Mesenchymal stem cell of adipose (primary cell): ENCODE results near the gene TULP3.

DNA sequence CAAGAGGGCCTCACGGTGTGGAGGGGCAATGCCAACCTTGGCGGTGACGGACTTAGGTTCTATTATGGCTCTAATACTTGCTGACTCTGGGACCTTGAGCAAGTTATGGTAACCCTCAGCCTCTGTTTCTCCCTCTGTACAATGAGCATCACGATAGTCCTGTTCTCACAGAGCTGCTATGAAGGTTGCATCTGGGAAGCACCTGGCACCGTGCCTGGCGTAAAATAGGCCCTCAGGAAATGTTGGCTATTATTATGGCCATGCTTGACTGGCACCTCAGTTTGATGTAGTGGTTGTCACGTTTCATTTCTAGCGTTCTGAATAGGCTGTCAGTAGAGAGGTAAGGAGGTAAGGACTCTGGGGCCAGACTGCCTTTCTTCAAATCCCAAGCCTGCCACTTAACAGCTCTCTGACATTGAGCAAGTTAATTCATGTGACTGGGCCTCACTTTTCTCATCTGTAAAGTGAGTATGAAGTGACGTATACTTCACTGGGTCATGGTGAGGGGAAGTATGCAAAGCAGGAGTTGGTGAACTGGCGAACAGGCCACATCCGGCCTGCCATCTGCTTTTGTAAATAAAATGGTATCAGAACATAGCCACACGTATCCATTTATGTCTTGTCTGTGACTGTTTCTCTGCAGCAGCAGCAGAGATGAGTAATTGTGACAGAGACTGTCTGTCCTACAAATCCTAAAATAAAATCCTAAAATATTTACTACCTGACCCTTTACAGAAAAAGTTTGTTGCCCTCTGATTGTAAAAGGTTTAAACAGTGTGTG, 196.1 kb downstream of the CACNA1C start:
- CAGE, long polyA plus RNA, result no peak

GRCh38 chr12:2323459-2324226, 270.9 kb downstream of the CACNA1C start:
- CAGE, long polyA plus RNA, result no peak

DNA sequence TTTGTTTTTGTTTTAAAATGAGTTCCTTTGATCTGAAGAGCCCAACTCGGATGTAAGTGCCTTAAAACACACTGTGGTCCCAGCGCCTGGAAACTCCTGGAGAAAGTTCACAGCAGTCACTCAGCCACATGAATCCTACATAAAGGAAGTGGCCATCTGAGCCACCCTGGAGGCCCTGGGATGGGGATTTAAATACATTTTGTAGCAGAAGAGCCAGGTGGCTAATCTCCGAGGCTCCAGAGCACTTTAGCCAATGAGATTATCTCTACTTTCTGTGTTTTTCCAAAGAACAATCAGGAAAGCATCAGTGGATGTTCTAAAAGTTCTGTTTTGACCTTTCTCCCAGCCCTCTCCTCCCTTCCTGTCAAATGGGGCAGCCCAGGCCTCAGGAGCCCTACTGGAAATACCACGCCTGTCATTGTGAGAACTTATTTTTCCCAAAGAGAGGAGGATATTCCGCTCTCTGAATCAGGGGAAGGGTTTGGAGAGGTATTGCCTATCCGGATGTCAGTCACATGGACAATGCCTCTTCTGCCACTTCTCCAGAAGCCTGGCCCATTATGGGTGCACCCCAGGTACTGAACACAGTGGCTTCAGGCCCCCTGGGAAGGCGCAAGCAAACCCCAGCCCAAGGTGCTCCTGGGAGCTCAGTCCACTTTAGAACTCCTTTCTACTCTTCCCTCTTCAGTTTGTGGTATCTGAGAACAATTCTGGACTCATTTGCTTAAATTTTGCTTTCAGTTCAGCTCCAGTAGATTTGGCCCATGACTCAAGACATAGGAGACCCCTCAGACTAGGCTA, 336.7 kb upstream of the FKBP4 start:
- CAGE, long polyA plus RNA, result no peak

DNA sequence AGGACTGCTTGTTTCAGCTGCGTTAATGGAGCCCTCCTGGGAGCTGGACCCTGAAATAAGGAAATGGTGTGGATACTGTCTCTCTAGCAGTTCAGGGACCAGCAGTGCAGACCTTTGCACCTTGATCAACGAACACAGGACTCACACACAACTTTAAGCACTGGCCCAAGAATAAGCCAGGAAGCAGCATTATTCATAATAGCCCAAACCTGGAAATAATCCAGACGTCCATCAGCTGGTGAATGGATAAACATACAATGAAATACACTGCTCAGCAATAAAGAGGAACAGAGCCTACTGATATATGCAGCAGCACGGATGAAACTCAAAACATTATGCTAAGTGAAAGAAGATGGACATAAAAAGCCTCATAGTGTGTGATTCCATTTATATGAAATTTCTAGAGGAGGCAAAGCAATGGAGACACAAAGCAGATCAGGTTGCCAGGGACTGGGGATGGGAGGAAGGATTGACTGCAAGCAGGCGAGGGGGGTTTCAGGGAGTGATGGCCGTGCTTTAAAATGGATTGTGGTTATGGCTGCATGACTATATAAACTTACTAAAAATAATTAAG, 303.9 kb upstream of the FKBP4 start:
- CAGE, long polyA plus RNA, result no peak

DNA sequence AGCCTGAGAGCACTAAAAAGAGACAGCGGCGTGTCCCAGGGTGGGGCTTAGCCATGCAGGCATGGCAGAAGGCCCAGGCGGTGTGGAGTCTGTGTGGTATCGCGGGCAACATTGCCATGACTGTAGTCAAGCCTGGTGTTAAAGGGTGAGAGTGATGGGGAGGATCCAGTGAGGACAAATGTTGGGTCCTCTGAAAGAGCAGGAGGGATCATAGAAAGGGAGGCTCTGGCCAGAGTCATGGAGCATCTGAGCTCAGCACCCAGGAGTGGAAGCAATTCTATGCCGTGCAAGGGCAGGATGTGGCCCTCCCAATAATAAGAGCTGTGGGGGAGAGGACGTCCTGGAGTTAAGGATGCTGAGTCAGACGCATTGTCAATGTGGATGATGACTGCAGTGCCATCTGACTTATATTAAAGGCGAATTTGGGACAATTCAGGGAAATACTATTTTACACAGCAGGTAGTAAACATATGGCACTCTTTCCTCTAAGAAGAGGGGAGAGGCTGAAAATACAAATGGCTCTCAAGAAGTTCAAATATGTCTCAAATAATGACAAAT, 241.1 kb upstream of the FKBP4 start:
- CAGE, long polyA plus RNA, result no peak

GRCh38 chr12:2796917-2797538, 2.3 kb downstream of the FKBP4 start:
- CAGE, long polyA plus RNA, result no peak

DNA sequence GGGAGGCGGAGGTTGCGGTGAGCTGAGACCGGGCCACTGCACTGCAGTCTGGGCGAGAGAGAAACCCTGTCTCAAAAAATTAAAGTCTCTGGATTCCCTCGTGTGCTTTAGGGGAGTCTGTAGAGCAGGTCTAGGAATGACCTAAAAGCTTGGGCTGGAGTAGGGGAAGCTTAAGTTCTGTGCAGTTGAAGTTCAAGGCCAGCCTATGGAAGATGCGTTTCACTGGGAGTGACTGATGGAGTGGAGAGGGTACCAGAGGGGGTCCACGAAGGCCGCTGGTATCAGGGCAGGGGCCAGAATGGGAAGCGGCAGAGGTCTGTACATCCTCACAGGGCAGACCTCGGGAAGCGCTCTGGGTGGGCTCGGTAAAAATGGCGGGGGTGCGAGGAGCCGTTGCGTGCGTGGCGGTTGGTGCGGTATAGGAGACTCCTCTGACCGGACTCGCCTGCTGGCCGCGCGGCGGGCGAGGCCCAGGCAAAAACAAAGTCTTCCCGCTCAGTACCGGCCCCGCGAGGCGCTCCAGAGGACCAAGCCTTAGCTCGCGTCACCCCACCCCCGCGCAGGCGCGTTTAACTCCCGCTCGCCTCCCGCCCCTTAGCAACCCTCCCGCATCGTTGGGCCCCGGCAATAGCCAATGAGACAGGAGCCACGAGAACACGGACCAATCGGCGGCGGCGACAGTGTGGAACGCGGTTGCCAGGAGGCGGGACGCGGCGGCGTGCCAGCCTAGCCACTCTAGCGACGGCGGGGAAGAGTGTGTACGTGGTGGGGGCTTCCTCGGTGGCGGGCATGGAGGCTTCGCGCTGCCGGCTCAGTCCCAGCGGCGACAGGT, at the start of gene TULP3:
Gene TULP3, plus strand, starts transcription at position 733 of the 832 bp plus-strand sequence.
- CAGE, long polyA plus RNA, result no peak

GRCh38 chr12:2992682-2993113, 33.5 kb downstream of the TEAD4 start:
- CAGE, long polyA plus RNA, result no peak

DNA sequence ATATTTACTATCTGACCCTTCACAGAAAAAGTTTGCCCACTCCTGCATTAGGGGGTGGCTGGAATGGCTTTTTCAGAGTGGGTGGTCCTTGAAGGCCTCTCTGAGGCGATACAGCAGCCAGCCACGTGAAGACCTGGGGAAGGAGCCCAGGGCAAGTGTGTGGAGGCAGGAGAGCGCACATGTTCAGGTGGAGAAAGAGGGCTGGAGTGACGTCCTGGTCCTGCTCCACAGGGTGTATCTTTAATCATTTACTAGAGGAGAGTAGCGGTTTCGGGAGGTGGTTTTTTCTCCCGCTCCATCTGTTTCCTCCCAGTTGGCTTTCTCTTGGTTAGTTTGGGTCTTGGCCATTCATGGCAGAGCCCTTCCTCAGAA, 27.7 kb upstream of the TSPAN9 start:
- CAGE, long polyA plus RNA, result no peak

DNA sequence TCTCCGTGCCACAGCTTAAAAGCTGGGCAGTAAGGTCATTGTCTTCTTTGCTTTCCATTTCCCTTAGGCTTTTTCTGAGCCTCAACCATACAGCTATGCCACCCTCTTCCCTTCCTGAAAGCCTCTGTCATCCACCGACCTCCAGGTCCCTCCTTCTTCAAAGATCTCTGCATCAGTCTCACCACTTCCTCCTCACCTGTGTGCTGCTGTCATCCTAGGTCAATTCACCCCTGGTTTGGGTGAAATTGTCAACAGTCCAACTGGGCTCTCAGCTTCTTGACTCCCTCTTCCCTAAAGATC, 15.7 kb upstream of the TSPAN9 start:
- CAGE, long polyA plus RNA, result no peak

DNA sequence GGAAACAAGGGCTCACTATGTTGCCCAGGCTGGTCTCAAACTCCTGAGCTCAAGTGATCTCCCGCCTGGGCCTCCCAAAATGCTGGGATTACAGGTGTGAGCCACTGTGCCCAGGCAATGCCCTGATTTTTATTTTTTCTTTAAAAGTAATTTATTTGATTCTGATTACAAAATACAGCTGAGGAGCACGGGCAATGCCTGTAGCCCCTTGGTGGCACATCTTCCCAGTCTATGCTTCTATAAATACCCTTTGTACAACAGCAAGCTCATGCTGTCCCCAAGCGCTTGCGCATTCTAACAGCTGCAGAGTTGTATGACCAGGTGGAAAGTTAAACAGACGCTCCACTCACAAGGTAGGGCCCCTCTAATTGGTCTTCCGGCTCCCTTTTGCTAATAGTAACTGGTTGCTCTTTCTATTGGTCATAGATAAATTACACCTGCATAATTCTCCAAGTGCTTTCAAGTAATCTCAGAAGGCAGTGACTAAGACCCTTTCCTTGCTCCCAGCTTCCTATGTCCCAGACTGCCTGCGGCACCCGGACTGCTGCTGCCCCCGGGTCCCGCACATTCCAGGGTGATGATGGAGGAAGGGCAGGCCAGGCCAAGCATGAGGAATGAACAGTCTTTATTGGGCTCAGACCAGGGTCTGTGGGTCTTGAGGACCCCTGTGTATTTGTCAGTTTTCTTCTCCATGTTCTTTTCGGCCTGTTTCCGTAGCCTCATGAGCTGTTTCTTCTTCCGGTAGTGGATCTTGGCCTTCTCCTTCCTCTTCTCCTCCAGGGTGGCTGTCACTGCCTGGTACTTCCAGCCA, 6.1 kb upstream of the TSPAN9 start:
- CAGE, long polyA plus RNA, result no peak

GRCh38 chr12:3084708-3085713, 7.8 kb downstream of the TSPAN9 start:
- CAGE, long polyA plus RNA, result no peak

DNA sequence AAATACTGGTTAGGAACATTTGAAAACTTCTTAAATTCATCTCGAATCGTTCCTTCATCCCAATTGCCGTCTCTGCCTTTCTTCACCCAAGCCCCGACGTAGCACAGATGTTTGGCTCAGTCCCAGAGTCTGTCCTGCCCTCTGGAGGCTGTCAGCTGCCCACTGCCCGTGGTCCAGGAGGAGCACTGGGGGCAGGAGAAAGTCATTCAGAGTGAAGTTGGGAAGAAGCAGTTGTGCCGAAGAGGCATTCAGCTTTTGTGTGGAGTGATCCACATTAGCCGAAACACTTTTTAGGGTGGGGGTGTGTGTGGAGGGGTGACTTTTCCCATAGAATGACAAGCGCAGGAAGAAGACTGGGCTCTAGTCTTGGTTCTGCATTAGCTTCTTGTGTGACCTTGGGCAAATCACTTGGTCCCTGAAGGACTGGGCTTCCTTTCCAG, 125.0 kb downstream of the TSPAN9 start:
- CAGE, long polyA plus RNA, result no peak

GRCh38 chr12:3236329-3237414, 159.5 kb downstream of the TSPAN9 start:
- CAGE, long polyA plus RNA, result no peak

GRCh38 chr12:3263368-3264210, 186.4 kb downstream of the TSPAN9 start:
- CAGE, long polyA plus RNA, result no peak

DNA sequence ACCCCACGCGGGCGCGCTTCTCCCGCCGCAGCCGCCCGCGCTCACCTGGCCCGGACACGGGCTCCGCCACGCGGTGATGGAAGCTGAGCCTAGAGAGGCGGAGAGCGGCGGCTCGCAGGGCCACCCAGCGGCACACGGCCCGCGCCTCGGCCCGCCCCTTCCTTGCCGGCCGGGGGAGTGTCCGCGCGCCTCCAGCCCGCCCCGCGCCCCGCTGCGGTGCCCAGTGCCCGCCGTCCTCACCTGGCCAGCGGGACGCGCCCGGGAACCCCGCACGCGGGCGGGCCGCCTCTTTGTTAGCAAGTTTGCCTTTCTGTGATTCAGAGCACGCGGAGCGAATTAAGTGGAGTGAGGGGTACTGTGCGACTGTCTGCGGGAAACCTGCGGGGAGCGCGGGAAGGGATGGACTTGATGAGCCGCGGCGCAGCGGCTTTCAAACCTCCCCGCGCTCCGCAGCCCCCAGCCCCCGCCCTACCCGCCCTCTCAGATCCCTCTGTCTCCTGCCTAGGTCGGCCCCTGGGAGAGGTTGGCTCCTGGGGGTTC, 124.9 kb upstream of the PRMT8 start:
- CAGE, long polyA plus RNA, result no peak

DNA sequence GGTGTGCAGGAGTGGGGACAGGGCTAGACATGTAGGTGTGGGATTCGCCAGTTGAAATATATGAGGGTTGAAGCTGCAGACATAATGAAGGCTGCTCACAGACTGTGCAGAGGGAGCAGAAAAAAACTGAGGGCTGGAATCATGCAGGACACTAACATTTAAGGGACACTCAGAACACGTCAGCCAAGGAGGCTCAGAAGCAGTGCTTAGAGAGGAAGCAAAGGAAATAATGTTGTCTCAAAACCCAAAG, 16.5 kb downstream of the CRACR2A start:
- CAGE, long polyA plus RNA, result no peak

- CAGE, long polyA plus RNA, result no peak
Measured at GRCh38 chr12:3838683-3839107, 34.5 kb downstream of the PARP11 start.

DNA sequence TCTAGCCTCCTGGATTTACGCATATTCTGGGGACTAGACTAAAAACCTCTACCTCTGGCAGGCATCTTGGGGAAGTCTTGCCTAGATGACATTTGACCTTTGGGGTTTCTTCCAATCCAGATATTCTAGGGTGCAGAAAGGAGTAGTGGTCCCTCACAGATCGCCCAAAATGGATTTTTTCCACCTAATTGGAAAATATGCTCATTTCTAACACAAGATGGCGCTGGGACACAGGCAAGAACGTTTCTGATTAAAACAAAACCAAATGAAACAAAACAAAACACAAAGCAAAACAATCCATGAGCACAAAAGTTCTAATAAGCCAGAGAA, 12.2 kb upstream of the PARP11 start:
- CAGE, long polyA plus RNA, result no peak

GRCh38 chr12:3897328-3898216, 24.4 kb upstream of the PARP11 start:
- CAGE, long polyA plus RNA, result no peak